ENCODE measurements around a stretch of chr10.

GRCh38 chr10:133300550-133301311 is 7.9 kb downstream of the TUBGCP2 start:
- PRO-cap, 8 experiments, result peak in 1 of 8 experiments; most common minus-strand start chr10:133300923 (in 1)

- PRO-cap, 8 experiments, result peak in 4 of 8 experiments; most common plus-strand start chr10:133335537 (in 2); most common minus-strand start chr10:133335439 (in 4)
These were observed 1.1 kb downstream of the CALY start for GRCh38 chr10:133335342-133336188.

DNA sequence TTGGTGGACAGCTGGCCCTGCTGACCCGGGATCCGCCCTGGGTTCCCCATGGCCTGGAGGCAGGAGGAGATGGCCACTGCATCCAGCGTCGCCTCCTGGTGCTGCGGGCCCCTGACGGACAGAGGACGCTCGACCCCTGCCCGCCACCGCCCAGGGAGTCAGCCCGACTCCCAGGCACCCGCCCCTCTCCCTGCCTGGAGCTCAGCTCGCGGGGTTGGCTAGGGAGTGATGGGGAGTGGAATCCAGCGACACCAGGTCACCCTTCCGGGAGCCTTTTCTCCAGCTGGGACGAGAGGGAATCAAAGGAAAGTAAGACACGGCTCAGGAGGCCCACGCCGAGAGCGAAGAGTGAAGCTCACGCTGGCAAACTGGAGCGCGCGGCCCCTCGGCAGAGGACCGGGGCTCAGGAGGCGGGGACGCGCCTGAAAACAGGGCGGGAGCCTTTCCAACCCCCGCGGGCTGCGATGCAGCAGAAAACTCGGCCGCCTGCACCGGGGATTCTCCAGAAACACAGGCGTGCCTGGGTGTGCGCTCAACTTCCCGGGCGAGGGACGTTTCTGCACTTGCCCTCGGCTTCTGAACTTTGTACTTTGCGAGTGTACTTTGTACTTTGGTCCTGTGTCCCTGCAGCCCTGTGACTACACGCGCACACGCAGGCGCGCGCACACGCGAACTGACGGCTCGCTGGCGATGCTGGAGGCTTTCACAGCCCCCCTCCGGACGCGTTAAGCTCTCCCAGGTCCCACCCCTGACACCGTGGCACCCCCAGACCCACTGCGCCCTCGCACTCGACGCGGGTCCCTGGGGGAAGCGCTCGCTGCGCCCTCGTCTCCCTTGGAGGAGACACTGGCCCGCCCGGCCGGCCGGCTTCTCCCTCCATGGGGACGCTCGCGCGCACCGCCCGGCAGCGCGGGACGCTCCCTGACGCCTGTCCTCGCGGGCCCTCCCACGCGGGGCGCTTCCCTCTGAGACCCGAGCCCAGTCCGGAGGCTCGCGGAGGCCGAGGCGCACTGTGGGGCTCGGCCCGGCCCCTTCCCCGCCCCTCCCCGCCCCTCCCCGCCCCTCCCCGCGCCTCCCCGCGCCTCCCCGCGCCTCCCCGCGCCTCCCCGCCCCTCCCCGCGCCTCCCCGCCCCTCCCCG is 688 bp upstream of the PAOX start:
- PRO-cap, 8 experiments, result peak in 8 of 8 experiments; most common plus-strand start position 494 of the sequence (in 2); most common minus-strand start position 957 of the sequence (in 5)

- PRO-cap, 8 experiments, result no peak in any of the 8 experiments
These were observed 1.1 kb downstream of the SPRN start for GRCh38 chr10:133423148-133423804.